ENCODE data around the genes STARD3NL and INHBA.

DNA sequence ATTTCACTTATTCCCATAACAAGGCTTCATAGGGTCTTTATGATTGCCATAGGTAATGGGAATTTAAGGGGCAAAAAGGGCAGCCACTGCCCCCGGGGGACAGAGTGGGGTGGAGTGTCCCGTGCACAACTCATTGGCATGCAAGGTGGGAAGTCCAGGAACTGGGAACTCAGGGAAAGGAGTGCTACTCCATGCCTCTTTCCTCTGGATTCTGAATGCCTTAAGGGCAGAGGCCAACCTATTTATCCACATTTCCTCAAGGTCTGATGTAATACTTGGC lies 100.7 kb upstream of the ELMO1 start:
- PRO-cap = no peak

DNA sequence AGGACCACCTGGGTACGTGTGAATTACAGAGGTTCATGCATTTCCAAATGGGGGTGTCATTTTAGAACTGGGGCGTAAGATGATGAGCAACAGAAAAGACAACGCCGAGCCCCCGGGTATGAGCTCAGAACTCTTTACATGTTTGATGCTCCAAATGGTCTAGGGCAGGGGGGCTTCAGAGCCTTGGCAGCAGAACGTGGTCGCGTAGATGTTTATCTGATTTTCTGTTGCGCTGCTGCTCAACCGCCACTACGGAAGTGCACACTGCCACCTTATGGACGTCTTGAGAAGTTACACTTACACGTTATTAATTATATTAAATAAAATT lies 15.0 kb upstream of the NME8 start:
- PRO-cap = no peak

DNA sequence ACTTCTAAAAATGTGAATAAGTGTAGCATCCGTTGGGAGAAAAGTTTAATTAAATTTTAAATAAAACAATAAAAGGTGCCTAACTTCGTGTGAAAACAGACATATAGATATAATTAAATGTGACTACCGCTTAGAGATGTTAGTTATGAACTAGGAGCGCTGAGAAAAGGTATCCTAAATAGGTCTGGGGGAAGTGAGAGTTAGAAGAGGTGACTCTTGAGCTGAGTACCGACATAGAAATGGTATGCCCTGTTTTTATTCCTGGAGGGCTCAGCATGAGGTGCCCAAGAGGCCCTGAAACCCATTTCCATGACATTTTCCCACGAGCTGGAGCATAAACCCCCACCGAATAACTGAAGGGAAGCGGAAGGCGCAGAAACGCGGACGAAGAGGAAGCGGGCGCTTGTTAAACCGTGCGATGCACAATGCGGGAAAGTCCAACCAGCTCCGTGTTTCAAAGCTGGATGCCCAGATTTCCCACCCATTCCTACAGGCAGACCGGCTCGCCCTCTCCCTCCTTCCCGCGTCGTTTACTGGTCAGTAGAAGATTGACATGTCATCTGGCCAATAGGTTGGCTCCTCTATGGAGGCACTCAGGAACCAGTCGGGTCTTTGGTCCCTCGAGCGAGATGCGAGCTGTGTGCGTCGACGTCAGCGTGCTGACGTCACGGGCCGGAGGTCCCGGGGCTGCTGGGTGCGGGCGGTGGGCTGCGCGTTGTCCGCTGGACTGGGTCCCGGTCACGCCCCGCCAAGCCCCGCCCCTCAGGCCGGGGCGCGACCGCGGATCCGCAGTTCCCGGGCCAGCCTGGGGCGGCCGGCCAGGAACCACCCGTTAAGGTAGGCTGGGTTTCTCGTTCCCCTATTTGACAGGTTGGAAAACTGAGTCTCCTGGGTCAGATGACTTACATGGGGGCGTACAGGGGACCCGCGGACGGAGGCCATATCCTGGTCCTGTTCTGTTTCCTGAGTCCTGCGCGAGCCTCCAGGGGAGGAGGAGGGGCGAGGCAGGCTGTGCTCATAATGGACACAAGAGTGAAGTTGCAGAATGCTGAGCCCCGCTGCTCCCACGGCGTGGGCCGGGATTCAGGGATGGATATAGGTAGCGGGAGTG lies at the start of gene STARD3NL:
STARD3NL (plus strand) TSS at position 662 of the 1,111 bp plus-strand sequence.
- PRO-cap = bidirectional peak, plus-strand start at position 662 of the sequence, minus-strand start at position 489 of the sequence

DNA sequence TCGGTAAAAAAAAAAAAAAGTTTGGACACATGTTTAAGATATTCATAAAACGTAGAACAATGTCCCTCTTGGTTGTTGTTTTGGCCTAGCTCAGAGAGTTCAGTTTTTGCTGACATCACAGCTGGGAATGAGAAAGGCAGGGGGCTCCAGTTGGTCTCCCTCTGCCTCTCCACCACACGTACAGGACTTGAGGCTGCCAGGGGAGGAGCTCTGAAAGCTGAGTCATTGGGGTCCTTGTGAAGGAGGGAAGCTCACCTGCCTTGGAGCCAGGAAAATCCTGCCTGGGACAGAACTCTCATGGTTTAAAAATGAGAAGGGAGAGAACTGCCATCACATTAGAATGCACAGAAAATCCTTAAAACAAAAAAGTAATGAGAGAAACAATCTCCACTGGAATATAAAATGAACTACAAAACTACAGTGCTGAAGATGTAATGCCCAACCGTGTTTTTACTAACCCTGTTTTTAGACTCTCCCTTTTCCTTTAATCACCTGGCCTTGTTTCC lies 153.8 kb downstream of the STARD3NL start:
- PRO-cap = no peak

DNA sequence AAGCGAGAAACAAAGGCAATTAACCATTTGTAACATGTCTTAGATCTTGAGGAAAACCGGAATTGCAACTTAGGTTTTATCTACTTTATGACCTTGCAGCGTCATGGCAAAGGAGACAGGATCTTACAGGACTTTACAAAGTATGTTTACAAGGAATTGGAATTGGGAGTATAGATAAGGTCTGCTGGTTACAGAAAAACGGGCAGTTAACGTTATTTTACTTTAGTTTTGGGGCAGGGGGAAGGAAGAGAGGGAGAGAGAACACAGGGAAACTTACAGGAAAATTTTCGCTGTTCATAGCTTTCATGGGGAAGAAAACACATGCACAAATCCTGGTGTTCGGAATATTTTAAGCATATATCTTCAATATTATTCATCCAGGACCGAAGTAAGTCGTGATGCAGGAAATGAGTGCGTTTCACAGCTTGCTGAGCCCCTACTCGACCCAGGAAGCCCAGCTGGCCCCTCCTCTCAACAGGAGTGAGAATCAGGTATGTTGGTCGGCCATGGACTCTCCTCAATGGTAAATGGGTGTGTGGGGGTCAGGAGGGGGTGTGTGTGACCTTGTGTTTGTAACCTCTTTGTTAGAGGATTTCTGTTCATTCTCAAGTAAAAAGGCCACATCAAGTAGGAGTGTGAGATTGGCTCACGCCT lies 158.4 kb downstream of the STARD3NL start:
- PRO-cap = no peak

DNA sequence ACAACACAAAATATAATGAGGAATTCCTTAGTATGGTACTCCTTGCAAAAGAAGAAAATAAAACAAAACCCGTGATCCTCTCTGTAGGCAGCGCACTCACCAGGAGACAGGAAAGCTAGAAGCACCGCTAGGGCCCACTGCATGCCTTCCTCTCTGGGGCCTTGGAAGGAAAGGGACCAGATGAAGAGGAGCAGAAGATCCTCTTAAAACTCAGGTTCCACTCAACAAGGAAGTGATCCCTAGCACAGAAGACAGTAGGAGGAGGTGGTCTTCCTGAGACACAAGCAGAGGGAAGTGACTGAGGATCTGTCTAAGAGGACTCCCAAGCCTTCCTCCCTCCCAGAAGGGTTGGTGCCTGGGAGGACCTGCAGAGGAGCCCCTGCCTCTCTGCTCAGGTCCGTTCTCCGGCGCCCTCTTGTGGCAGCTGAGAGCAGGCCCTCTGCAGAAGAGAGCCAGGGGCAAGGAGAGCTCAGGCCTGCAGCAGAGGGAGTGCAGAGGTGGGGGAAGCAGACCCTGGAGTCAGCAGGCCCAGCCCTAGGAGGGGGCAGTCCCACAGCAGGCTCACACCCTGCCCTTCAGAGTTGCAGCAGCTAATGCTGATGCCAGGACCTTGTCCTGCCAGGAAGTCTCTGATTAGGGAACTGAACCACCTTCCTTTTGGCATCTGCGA lies 185.3 kb downstream of the STARD3NL start:
- PRO-cap = no peak

DNA sequence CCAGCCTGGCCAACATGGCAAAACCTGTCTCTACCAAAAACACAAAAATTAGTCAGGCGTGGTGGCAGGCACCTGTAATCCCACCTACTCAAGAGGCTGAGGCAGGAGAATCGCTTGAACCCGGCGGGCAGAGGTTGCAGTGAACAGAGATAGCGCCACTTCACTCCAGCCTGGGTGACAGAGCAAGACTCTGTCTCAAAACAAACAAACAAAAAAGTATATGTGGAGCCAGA lies 109.9 kb downstream of the AMPH start:
- PRO-cap = no peak

DNA sequence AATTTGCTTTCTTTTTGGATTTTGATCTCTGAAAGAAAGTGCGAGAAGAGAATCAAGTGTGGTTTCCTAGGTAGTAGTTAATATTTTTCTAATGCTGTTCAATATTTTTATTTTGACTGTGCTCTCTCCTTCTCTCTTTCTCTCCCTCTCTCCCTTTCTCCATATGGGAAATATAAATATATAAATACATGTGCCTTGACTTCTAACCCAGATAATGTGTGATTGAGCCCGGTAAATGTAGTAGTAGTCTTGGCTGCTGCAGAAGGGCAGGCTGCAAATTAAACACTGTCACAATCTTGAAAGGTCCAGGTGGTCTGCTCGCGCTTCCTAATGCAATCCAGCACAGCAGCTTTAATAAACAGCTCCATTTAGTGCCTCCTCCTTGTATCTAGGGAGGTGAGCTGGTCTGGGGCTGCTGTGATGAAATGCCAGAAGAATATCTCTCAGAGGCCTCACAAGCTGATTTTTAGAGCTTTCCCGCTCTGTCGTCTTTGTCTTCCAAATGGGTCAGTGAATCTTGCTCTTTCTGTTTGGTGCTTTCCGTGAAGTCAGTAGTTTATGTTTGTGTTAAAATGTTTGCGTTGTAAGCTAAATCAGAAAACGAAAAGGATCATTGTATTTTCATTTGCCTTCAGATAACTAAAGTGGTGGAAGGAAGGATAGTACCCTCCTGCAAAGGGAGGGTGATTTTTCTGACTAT lies 790 bp downstream of the POU6F2 start:
- PRO-cap = no peak

GRCh38 chr7:39014076-39014473 lies 36.4 kb downstream of the POU6F2 start:
- PRO-cap = no peak

DNA sequence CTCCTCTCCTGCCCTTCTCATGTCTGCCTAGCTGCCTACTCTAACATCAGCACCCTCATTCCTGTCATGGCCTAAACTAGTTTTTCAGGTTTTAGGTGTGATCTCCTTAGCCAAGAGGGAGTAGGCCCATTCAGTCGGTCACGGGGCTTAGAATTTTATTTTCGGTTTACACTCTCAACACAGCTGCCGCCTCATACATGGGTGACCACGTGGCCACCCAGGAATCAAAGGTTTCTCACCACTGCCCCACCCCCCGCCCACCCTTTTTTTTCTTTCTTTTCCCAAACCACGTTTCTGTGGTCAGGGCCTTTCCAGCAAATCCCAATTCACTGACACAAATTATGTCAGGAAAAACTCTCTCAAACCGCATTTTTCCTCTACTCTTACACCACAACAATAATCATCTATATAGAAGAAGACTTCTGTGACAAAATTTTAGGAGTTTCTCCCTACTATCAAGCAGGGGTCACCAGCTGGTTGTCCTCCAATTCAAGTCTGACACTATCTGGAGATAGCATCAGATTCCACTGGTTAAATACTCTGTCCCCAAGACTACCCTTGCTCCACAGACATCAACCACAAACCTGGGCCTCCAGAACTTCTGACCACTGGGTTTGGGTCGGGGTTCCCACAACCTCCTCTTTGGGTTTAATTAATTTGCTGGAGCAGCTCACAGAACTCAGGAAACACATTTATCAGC lies 97.4 kb downstream of the RALA start:
- PRO-cap = no peak

DNA sequence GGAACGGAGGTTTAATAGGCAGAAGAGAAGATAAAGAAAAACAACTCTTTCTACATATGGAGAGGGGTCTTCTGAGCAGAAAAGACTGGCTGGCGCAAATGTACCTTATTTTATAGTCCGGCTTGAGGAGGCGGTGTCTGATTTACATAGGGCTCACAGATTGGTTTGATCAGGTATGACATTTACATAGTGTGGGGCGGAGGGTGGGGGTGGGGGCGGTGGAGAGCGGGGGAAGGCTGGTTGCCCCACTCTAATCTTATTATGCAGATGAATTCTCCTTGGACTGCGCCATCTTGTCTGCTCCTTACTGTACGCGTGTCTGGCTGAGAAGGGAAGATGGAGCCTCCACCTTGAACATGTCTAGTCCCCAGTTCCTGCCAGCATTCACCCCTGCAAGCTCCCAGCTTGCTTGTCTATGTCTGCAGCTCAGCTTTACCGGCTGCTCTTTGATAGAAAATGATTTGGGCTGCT lies 98.7 kb downstream of the RALA start:
- PRO-cap = no peak

DNA sequence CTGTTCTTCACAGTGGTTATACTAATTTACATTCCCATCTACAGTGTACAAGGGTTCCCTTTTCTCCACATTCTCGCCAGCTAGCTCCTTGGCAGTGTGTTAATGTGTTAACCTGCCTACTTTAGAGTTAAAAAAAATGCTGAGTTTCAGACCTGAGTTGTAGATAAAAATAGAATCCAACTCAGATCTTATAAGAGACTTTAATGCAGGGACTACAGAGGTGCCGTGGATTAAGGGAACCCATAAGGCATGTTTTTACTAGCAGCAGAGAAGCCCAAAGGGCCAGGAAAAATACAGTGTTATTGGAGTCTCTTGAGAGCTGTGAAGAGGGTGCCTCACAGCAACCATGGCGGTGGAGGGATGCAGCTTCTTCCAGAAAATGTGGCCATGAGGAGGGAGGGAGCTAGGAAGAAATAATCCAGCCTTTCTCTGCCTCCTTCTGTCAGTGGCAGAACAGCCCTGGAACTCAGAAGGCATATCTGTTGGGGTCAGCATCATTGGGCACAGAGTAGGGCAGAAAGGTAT lies 35.6 kb downstream of the CDK13 start:
- PRO-cap = no peak

DNA sequence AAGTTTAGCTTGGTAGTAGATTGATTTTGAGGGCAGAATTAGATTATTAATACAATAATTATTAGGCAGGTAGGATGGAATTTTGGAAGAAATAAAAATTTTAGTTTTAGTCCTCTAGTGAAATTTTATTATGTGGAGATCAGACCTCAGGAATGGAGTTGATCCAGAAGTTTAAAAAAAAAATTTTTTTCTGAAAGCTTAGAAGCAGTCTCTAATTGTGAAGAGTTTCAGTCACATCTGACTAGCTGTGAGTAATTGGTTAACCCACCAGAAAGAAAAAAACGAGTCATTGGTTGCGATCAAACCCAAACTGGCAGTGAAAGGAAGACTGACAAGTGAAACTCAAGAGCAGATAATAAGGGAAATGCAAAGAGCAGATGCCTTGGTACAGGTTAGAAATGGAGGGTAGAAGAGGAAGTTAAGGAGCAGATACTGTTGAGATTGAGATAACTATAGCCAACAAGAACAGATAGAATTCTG lies 65.6 kb downstream of the CDK13 start:
- PRO-cap = no peak

DNA sequence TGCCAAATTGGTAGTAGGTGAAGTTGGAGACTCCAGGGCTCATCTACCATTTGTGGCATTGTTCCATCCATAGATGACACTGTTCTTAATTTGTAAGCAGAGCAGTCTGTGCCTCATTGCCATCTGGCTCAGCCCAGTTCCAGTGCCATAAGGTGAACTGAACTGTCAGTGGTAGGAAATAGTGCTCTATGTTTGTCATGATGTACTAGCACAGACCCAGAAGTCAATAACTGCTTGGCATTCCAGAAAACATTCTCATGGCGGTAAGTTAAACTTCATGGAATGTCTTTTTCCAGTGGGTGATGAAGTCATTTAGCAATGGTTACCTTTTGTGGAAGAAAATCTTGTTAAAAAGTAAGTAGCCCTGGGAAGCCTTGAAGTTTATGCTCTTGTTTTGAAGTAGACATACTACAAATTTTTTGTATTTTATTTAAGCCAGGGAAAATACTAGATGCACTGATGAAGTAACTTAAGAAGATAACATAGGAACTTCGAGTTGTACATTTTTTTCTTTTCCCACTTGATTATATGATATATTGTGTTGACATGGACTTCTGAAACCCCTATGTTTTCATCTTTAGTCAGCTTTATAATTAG lies 302.8 kb downstream of the SUGCT start:
- PRO-cap = no peak

DNA sequence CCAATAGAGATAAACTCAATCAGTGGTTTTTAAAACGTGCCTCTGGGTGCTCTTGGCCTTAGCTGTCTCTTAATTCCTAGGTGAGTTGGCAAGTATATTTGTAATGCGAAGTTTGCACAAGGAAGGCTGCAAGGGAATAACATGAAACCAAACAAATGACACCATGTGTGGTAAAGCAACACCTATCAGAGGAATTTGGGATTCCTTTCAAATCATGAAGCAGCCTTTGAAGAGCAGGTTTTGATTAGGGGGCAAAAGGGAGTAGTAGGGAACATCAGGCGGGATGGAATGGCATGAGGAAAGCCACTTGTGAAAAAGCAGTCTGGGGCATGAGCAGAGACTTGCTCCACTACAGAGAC lies 284.5 kb downstream of the INHBA start:
- PRO-cap = no peak

- PRO-cap = no peak
Measured at GRCh38 chr7:41702910-41703383, at the start of gene INHBA. INHBA (minus strand) TSS chr7:41703090.

DNA sequence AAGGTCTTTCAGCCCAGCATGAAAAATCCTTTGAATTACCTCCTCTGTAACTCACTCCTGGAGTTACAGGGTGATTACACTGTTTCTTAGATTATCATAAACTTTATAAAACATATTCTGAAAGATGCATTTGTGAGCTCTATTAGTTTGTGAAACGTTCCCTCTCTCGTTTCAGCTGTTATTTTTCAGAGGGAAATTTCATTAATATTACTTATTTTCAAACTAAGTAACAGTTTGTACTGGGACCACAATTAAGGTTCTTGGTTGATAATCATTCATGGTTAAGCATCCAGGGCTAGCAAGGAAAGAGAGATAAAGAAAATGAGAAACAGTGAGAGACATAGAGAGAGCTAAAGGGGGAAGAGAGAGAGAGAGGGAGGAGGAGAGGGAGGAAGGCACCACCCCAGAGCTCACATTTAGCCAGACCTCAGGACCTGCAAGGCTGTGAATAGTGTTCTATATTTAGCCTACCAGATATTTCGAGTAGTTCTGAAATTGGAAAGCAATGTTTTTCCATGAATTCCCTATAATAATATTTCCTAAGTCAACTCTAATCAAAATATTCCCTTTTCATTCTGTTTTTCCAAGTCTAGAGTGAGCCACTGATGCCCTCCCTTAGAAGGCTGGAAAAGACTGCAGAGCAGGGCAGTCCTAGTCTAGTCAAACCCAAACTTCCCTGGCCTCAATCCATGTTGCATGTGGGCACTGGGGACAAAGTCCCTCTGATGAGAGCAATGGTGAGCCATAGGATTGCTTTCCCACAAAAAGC lies 119.3 kb upstream of the INHBA start:
- PRO-cap = no peak

GRCh38 chr7:42009552-42010031 lies 227.4 kb downstream of the GLI3 start:
- PRO-cap = no peak

DNA sequence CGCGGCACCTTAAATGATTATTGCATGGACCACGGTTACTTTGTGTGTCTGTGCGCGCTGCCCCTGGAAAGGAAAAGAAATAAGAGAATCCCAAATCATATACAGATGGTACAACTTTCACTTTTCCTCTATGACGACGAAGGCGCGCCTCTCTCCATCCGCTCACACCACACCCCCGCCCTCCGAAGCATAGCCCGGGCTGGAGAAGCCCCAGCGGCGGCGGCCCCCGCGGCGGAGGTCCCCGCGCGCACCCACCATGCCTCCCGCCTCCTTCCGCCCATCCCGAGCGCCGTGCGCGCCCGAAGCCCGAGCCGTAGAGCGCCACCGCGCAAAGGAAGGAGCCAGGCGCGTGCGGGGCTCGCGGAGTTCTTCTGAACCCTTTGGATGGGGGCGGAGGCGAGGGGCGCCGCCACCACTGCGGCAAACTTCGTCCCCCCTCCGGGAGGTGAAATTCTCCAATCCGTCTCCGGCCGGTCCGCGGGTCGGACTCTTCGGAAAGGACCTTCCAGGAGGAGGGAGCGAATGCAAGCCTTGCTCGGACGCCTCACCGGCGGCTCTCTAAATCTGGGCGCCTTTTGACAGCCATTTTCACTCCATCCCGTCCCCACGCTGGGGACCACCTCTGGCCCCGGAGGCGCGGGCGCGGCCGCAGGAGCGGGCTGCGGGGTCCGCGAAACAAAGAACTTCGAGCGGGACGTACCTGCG lies 586 bp downstream of the GLI3 start:
- PRO-cap = no peak

DNA sequence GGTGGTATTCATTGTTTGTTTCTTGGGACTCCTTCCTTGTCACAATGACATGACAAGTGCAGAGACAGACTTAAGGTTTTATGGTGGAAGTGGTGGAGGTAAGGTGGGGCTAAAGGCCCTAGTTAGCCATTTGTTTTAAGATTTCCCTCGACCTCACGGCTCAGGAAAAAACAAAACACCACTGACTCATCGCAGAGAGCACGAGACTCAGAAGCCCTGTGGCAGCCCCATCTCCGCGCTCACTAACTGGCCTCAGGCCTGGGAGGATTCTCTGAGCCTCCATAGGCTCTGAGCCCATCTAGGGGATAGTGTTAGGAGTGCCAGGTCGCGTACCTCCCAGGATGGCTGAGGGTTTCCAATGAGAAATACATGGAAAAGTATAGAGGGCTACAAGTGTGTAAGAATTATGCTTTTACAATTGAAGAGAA lies 2.0 kb upstream of the GLI3 start:
- PRO-cap = no peak

Data from ureter (tissue), 1 donor.